GM06990 (cell line): ENCODE measurements around the gene ZNF337.

DNA sequence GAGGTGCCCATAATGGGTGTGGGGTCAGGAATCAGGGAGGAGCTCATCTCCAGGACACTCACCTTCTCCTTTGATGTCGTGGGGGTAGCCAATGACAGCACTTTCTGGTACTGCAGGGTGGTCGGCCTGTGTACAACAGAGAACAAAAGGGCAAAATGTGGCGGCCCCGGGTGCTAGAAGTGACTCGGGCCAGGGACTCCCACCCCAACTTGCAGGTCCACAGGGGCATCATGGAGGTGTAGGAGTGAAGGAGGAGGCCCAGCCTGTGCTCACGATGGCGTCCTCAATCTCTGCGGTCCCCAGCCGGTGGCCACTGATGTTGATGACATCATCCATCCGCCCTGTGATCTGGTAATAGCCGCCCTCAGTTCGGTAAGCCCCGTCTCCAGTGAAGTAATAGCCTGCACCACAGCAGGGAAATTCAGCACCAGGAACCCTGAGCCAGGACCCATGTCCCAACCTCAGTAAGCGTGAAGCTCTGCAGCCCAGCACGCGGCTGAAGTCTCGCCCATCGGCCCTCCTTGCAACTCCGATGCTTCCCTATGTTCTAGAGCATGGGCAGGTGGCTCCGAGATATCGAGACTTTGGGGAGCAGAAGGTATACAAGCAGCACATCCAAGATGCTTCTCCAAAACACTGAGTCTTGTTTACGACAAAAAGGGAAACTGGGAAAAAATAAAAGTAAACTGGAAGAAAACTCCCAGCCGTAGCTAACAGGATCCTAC is 20.1 kb upstream of the APMAP start:
- RRBS = no CpG with 5 or more reads among the region's 23 CpGs

DNA sequence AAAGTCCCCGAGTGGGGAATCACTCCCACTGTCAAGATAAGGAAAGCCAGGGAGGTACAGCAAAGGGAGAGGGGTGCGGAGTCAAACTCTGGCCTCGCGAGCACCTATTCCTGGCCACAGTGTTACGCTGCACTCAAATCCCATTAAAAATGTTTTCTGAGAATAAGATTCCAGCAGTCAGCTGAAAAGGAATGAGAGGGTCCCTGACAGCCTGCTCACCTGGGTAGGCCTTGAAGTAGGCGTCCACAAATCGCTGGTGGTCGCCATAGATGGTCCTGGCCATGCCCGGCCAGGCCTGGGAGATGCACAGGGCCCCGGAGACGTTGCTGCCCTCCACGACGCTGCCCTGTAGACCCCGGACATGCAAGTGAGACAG is 20.8 kb upstream of the APMAP start:
- RRBS = 89% methylated on average over 4 of the region's 14 CpGs

- RRBS = no CpG with 5 or more reads among the region's 12 CpGs
These were observed 22.2 kb upstream of the APMAP start for GRCh38 chr20:25014632-25015288.

DNA sequence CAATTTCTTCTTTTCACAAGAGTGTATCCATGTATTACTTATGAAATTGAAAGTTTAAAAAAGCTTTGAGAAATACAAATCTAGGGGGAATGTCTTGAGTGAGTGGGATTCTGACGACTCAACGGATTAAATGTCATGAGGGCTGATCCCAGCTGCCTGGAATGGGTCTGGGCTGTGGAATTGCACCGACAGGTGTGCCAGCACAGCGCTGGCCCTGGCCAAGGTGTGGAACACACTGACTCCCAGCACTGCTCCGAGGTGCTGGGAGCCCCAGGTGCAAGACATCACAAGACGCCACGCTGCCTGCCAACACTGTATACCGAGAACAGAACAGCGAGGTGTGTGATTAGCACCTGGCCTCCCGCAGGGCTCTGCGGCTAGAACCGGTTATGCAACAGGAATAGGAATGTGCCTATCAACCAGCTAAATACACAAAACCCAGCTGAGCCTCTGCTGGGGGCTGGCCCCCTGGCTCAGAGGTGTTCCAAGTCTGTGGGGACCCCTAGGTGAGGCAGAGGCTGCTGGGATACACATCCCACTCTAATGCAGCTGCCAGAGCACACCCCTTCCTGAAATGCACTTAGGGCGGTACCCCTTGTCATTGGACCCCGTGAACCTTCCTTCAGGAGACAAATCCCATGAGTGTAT is 24.8 kb upstream of the APMAP start:
- RRBS = no CpG with 5 or more reads among the region's 14 CpGs

GRCh38 chr20:25178680-25179200 is 16.8 kb upstream of the ENTPD6 start:
- RRBS = no CpG with 5 or more reads among the region's 2 CpGs

DNA sequence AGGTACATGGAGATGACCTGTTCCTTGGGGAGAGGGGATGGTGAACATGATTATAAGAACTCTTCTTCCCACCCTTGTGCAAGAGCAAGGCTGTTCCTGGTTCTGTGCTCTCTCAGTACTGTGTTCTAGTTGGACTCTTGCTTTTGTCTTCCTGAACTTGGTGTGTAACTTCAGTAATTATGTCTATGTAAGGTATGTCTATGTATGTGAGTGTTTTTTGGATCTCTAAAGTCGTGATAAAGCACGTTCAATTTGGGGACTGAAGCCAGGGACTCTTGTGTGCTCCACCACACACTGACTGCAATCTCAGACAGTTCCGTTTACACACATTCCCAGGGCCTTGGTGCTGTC is 2.1 kb downstream of the ENTPD6 start:
- RRBS = no CpG with 5 or more reads among the region's 3 CpGs

GRCh38 chr20:25216507-25216813 is 20.9 kb downstream of the ENTPD6 start:
- RRBS = no CpG with 5 or more reads among the region's 11 CpGs

- RRBS = no CpG with 5 or more reads among the region's 14 CpGs
These were observed 25.3 kb downstream of the ENTPD6 start for GRCh38 chr20:25220728-25221351.

DNA sequence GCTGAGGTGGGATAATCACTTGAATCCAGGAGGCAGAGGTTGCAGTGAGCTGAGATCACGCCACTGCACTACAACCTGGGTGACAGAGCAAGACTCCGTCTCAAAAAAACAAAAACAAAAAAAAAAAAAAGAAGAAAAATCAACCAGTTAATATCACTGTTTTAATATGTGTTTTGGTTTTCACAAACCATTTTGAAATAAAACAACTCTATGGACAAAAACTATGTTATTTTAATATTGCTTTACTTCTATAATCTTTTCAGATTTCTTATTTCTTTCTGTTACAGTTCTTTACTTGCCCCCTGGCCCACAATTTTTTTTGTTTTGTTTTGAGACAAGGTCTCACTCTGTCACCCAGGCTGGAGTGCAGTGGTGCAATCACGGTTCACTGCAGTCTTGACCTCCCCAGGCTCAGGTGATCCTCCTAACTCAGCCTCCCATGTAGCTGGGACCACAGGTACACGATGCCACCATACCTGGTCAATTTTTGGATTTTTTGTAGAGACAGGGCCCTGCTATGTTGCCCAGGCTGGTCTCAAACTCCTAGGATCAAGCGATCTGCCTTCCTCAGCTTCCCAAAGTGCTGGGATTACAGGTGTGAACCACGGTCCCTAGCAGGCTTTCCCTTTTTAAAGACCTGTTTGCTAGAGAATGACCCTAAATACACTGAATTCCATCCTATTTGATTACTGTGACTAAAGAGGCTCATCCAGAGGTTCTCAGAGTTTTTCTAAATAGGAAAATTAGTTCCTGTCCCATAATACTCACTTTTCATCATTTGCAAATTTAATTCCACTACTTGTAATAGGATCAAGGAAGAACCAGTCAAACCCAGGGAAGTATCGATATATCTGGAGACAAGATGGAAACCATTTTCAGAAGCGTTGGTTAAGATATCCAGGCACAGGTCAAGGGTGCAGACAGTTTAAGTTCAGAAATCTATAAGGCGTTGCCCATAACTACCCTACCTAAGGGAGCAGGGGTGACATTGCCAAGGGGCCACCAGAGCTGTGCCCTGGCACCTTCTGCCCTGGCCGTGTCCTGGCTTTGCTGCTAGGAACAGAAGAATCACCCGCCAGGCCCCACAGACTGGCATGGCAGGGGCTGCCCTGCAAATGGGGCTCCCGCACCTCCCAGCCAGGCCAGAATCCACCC is 58.6 kb downstream of the PYGB start:
- RRBS = no CpG with 5 or more reads among the region's 12 CpGs

DNA sequence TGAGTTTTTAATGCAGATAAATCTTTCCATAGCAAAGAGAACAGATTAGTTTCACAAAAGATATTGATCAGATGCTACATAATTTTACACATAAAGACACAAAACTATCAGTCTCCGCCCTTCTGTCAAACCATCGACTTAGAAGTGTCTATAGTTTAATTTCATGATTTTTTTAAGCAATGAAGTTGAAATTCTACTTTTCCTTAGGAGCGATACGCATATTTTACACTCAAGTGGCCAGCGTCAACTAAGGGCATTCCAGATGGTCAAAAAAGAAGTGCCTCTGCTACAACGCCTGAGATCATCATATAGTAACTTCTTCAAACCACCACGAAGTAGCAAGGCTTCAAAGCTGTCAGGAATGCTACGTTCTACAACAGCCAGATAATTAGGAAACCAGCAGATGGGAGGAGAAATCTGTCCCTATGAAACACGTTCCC is 1.4 kb downstream of the ABHD12 start:
- RRBS = no CpG with 5 or more reads among the region's 9 CpGs

DNA sequence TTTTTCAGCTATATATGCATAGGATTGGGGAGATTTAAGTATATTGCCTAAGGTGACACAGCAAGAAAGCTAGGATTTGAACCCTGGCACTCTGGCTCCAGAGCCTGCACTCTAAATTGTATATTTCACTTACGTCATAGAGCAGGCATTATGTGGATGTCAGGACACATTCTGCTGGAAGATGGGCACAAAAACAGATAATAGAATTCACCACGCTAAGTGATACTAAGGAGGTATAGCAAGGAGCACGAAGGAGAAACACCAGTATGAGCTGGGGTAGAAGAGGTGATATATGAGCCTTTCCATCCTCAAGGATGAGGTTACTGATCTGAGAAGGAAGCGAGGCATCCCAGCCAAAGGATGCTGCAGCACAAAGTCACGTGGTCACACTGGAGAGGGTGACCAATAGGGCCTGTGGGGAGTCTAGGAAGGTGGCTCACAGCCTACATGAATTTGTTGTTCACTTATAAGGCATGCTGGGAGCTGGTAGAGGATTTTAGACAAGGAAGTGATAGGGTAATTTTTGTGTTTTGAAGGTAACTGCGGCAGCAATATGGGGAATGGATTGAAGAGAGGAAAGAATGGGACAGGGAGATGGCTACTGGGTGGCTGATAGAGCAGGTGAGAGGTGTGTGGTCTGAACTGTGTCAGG is 1.4 kb downstream of the GINS1 start:
- RRBS = no CpG with 5 or more reads among the region's 6 CpGs

DNA sequence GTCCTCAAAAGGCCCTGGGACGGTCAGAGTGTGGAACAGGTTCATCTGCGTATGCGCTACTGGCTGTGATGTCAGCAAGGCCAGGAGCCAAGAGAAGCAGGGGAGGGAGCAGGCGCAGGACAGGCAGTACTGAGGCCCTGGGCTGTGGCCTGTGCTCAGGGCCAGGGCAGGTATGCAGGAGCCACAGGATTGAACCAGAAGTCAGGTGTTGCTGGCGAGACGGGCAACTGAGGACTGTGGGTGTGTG is 46.7 kb downstream of the GINS1 start:
- RRBS = no CpG with 5 or more reads among the region's 6 CpGs

- RRBS = 66% methylated on average over 10 of the region's 44 CpGs
These were observed 68.8 kb downstream of the GINS1 start for GRCh38 chr20:25475993-25476865.

DNA sequence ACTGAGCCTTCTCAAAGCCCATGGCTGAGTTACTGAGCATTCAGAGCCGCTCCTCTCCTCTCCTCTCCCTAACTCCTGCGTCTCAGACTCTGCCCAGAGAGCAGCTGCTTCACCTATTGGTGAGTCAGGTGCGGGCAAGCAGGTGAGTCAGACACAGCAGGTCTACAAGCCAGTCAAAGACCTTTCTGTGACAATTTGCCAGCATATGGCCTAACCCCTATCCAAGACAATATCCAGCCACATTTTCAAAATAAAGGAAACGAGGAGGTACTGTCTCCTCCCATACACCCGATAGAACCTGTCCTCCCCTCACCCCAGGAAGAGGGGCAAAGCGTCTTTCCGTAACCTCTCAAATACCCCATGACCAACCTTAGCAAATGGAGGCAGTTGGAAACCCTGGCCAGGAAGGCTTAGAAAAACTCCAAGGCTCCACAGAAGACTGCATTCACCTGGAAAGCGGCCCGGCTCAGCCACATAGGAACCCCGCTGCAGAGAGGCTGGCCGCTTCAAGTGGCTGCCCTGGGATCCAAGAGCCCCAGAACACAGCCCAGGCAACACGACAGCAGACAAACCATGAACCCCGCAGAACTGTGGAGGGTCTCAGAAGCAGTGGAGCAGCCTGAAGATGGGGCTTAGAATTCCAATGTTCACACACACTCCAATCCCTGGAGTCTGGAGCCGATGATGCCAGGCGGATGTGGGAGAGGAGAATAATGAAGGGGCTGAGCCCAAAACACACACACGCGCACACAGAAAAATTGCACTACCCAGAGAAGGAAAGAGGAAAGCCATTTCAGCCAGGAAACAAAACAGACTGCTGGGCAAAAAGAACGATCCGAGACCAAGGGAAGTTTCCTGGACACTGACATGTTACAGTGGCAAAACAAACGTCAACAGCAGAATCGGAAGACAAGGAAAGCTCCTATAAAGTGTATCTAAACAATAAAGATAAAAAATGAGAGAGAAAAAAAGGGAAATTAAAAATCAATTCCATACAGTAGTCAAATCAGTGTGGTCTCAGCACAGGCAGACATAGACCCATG is 52.5 kb downstream of the NINL start:
- RRBS = no CpG with 5 or more reads among the region's 21 CpGs

- RRBS = no CpG with 5 or more reads among the region's 18 CpGs
These were observed 20.9 kb downstream of the ZNF337 start for GRCh38 chr20:25675431-25676454.

DNA sequence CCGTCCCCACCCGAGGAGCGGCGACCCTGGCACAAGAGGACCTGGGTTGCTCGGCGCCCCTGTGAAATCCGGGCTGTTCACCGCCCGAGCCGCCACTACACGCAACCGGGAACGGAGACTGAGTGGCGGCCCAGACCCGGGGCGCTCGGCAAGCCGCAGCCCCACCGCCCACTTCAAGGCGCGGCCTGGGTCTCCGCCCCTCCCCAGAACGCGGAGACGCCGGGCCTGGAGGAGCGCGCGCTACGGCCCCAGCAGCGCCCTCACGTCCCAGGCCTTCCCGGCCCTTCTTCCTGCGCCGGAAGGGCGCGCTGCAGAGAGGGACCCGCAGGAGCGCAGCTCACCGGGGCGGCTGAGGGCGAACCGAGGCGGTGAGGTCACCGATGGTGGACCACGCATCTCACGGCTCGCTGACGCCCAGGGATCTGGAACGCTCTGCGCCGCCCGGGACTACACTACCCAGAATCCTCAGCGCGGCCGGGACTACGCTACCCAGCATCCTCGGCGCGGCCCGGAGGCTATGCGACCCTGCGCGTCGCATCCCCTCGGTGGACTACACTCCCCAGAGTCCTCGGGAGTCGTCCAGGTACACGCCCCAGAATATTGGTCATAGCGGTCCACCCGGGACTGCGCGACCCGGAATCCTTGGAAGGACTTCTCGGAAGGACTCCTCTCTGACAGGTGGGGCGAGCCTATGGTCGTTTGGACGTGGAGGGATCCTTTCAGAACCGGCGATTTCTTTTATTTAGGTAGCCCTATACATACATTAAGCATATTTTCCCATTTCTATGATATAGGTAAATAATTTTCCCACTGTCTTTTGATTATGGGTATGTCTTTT is at the start of gene ZNF337:
ZNF337 (minus strand) TSS at position 436 of the 838 bp plus-strand sequence.
- RRBS = 4% methylated on average over 54 of the region's 80 CpGs

- RRBS = no CpG with 5 or more reads among the region's 13 CpGs
These were observed 22.4 kb upstream of the ZNF337 start for GRCh38 chr20:25718865-25719561.

DNA sequence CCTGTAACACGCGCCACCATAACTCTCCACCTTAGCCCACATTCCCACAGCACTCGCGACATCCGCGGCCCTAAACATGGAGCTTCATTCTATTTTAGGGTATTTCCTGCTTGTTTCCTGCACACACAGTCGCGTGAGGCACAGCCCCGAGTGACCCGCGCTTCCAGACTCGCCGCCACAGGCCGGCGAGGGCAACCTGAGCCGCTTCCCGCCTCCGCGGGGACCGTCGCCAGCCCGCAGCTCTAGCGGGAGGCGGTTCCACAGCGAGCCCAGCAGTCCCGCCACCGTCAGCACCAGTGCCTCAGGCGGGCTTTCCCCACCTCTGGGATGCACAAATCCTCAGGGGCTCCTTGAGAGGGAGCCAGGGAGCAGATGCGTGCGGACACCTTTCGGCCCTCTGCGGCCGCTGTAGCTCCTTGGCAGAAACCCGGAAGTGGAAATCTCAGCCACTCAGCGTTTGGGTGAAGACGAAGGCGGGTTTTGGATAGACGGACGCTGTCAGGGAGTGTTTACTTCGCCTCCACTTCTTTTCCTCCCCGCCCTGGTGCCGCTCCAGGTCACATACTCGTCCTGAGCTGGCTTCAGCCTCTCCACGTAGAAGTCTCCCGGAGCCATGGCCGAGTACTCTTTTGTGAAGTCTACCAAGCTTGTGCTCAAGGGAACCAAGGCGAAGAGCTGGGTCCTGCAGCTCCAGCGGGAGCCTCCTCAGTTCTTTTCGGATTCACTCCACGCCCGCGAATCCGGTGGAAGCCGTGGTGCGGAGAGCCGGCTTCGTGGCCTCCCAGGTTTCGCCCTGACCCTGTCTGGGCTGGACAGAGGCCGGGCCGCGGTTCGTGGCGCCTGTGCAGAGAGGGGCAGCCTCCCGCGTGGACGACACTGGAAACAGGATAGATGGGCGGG is 2177.4 kb upstream of the DEFB115 start:
- RRBS = no CpG with 5 or more reads among the region's 67 CpGs

- RRBS = no CpG with 5 or more reads among the region's 20 CpGs
These were observed 1504.2 kb upstream of the DEFB115 start for GRCh38 chr20:29753233-29753760.

- RRBS = no CpG with 5 or more reads among the region's 20 CpGs
These were observed 772.7 kb upstream of the DEFB115 start for GRCh38 chr20:30484754-30485207.